ENCODE measurements around a stretch of chr13.

DNA sequence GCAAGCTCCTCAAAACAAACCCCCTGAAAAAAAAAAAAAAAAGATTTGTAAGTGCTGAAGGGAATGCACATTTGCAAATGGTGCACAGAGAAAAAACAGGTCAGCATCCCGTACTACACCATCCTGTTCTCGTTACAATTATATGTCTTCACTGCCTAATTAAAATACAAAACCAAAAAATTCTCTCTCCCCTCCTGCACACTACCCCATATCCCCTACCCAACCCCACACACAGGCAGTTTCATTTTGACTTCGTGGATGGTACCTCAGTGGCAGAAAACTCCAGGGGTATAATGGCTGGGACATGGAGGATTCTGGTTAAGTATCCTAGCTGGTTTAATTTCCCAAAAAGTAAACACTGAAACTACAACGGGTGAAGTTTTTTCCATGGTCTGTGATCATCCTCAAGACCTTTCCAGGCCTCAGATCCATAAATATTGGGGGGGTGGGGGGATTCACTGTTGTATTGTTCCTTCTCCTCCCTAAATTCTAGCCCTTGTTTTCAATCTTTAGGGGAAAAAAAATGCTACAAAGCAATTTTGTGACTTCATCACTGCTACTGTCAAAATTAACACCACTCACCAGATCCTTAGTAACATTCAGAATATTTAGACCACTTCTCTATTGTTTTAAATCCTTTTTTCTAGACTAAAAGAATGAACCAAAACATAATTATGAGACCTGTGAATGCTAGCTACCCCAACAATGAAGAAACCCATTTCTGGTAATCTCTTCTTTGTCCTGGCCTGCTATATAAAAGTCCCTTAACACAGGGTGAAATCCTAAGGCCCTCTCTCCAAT, 61.6 kb downstream of the STK24 start:
- PRO-cap: unidirectional peak, minus-strand start at position 131 of the sequence
- RAMPAGE, long total RNA, 4 experiments: no peak in any of the 4 experiments

DNA sequence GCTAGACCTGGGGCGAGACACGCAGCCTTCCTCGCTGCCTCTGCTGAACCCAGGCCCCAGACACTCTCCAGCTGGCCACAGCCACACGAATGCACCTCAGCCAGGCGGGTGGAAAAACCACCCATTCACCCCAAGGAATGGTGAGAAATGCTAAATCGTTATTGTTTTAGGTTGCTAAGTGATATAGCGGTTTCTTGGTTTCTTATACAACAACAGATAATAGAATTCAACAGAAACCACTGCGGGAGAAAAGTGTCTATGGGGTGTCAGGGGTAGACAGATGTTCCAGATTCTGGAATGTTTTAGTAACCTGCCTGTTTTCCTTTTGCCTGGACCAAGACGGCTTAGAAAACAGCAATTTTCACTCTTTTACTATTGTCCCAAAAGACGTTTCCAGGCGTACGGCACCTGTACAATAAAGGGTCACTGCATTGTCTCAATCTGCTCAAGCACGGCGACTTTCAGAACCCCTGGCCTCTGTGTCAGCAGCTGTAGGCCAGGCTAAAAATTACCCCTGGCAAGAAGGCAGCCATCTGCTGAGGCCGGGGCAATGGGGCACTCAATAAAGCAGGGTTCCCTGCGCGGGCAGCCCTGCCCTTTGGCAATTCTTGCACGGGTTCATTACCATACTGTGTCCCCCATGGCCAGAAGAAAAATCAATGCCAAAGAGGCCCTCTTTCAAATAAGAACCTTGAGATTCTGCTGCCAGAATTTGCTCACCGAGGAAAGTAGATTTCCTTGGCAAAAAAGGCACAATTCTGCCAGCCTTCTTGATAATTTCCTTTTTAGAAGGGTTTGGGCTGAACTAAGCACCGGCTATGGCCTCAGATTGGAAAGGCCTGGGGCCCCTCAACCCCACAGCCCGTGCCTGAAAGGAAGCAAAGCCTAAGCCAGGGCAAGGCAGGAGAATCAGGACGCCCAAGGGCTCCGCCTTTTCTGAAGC, 52.2 kb downstream of the STK24 start:
- PRO-cap: no peak
- RAMPAGE, long total RNA, 4 experiments: no peak in any of the 4 experiments

- PRO-cap: no peak
- RAMPAGE, long total RNA, 4 experiments: no peak in any of the 4 experiments
Measured at GRCh38 chr13:98525830-98526883, 50.8 kb downstream of the STK24 start.

GRCh38 chr13:98541126-98542090, 35.5 kb downstream of the STK24 start:
- PRO-cap: unidirectional peak, minus-strand start at chr13:98541407
- RAMPAGE, long total RNA, 4 experiments: no peak in any of the 4 experiments

- PRO-cap: no peak
- RAMPAGE, long total RNA, 4 experiments: no peak in any of the 4 experiments
Measured at GRCh38 chr13:98892536-98893054, 85.3 kb downstream of the DOCK9 start.

DNA sequence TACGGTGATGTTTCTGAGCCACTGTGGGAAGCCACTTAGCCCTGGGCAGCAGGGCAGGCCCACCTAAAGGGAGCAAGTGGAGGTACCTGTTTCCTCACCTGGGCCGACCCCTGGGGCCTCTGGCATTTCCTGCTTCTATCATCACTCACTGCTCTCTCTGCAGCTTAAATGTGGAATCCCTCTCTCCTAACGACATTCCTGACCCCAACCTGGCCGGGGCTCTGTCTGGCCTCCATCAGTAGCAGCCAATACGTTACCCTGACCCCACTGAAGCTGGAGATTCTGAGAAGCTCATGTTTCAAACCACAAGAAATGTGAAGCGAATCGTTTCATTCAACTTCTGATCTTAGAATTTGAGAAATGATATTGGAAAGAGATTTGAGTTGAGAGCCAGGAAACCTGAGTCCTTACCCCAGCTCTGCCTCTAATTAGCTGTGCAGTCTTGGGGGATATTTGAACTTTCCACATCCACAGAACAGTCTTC, 39.9 kb downstream of the DOCK9 start:
- PRO-cap: no peak
- RAMPAGE, long total RNA, 4 experiments: no peak in any of the 4 experiments

DNA sequence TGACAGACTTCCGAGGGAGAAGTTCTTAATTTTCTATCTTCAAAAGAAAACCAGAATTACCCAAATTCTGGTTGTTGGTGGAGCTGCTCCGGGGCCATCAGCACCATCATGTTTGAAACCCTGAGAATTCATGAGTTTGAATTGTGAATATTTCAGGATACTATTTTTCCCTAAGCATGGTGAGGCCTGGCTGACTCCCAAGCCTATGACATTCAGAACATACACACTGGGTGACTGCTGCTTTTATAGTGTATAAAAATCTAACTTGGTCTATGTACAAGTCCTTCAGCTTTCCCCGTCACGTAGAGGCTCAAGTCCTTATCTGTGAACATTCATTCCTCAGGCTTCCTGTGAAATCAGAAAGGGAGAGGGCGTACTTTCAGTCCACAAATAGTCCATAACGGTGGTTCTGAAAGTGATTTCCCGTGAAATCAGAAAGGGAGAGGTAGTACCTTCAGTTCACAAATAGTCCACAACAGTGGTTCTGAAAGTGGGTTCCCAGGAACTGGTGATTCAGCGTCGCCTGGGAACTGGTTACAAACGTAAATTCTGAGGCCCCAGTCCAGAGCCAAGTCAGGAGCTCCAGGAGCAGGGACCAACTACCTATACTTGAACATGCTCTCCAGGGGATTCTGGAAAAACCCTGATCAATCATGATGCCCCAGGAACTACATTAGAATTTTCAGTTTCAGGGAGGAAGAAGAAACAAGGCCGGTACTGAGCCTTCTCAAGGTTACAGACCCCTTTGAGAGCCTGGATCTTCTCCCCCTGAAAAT, 17.5 kb downstream of the DOCK9 start:
- PRO-cap: no peak
- RAMPAGE, long total RNA, 4 experiments: no peak in any of the 4 experiments

GRCh38 chr13:98970221-98970859, 7.5 kb downstream of the DOCK9 start:
- PRO-cap: bidirectional peak, plus-strand start at chr13:98970645, minus-strand start at chr13:98970531
- RAMPAGE, long total RNA, 4 experiments: no peak in any of the 4 experiments

DNA sequence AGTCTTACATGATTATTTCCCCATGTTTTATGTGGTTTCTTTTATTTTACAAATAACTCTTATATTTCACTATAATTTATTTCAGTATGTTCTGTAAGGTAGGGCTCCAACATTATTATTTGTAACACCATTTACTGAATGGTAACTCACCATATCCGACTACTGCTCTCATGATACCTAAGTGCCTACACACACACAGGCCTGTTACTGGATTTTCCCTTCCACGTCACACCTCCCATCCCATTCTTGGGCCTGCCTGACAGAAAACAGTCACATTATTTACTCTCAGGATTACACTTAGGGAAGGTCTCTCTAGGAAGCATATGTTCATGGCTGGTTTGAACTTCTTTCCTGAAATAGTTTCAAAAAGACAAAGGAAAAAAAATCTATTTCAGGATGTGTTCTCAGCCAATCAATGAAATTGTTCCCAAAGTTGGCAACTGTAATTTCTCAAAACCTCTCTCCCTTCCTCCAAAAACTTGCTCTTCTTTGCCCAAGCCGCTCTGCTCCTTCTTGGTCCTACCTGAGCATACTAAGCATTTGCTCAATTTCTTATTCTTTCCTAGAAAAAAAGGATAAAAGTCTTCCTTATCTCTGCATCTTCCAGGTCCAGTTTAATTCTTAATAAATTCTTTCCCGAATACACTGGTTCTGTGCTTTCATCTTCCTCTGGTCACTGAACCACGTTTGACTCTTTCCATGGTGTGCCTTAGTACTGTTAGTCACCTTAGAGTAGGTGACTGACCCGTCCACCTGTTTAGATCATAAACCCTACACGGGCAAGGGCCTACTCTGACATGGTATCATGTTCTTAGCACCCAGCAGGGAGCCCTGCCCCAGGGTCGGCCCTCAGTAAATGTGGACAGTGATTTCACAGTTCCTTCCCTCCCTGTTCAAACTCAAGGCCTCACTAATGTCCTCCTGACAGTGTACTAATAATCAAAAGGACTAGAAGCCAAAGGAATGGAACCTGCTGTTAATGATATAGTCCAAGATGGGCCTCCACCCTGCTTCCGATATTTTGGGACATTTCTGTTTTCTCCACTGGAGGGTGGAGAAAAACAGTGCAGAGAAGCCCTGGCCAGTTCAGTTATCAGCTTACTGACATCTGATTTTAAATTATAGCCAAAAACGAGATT, 102.6 kb upstream of the DOCK9 start:
- PRO-cap: no peak
- RAMPAGE, long total RNA, 4 experiments: no peak in any of the 4 experiments

DNA sequence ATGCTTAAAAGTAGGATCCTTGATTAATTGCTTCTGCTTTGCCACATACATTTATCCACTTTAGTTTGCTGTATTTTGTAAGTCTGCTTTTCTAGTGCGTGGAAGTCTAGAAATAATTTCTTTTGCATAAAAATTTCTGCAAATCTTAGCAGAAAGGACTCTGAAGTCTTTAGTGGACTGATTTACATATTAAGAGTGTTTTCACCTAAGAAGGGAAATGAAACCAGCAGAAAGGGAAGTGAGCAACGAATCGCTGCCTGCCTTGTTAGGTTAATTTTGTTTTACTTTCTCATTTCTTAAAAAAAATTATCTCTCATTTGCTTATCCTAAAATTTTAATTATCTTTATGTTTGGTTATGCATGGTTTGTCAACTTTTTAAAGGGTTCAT, 721 bp upstream of the GPR18 start:
- PRO-cap: no peak
- RAMPAGE, long total RNA, 4 experiments: no peak in any of the 4 experiments

- PRO-cap: no peak
- RAMPAGE, long total RNA, 4 experiments: no peak in any of the 4 experiments
Measured at GRCh38 chr13:99311064-99312207, 4.2 kb upstream of the GPR183 start.

DNA sequence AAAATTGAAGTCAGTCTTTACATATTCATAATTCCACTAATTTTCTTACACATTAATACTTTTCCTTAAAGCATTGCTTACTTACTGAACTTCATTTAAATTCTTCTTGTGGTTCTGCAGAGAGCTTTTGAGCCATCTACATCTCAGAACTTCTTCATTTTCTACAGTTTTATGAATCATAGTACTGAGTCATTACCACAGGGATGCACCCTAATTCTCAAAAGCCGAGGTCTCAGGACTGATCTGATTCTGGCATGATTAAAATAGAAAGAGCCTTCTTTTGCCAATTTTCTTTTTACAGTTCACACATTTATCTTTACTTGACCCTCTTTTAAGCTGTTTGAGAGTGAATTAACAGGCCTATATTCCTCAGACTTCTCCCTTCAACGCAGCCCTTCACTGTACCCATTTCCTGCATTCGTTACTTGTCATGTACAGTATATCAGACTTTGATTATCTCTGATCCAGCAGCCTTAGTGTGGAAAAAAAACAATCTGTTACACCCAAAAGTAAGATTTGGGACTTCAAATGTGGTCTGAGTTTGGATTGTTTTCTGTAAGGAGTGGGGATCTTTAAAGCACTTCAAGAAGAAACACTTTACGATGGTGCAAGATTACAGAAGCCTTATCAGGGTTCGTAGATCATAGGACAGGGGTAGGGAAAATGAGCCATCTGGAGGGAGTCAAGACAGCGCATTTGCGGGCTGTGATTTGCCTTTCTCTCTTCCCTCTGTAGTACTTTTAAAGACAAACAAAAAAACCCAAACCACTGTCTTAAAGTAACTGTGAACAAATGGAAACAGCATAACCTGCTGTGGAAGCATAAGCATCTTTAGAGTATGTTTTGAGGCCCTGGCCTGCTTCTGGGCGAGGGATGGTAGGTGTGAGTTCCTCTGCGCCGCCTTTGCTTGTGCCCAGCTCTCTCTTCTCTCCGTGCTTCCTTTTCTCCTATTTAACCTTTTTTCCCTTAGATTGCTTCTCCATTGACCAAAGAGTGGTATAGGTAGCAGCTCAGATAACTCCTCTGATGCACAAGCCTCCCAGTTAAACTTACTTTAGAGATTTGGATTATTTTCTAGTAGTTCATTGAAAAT, 15.3 kb upstream of the GPR183 start:
- PRO-cap: no peak
- RAMPAGE, long total RNA, 4 experiments: no peak in any of the 4 experiments

DNA sequence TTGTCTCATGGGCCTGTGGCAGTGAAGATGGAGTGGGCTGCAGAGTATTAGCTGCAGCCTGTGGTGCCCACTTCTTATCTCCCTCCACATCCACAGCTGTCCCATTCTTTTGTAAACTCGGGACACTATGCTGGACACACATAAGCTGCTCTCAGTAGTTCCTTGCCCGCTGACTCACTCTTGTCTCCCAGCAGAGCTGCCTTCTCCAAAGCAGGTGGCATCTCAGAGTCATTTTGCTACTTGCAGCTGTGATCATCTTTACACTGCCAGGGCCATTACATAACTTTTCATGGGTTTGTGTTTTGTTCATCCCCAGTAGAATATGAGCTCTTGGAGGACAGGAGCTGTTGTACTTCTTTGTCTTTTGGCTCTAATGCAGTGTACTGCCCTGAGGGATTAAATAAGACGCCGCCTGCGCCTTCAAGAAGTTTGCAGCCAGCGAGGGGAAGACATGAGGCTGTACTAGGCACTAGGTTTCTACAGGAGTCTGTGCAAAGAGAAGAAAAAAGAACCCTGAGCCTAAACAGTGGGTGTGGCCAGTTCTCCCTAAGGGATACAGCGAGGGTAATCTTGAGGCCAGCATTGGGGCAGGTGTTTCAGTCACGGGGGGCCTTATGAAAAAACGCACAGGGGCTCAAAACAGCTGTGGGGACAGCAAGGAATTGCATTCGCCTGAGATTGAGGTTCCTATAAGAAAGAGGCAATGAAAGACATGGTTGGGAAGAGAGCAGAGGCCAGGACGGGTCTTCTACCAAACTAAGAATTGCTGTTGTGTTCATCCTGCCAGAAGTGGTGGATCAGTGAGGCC, 40.8 kb upstream of the GPR183 start:
- PRO-cap: no peak
- RAMPAGE, long total RNA, 4 experiments: no peak in any of the 4 experiments

- PRO-cap: unidirectional peak, minus-strand start at chr13:99502205
- RAMPAGE, long total RNA, 4 experiments: no peak in any of the 4 experiments
Measured at GRCh38 chr13:99501909-99502455, 710 bp downstream of the TM9SF2 start.

- PRO-cap: no peak
- RAMPAGE, long total RNA, 4 experiments: no peak in any of the 4 experiments
Measured at GRCh38 chr13:99524355-99524720, 23.1 kb downstream of the TM9SF2 start.

DNA sequence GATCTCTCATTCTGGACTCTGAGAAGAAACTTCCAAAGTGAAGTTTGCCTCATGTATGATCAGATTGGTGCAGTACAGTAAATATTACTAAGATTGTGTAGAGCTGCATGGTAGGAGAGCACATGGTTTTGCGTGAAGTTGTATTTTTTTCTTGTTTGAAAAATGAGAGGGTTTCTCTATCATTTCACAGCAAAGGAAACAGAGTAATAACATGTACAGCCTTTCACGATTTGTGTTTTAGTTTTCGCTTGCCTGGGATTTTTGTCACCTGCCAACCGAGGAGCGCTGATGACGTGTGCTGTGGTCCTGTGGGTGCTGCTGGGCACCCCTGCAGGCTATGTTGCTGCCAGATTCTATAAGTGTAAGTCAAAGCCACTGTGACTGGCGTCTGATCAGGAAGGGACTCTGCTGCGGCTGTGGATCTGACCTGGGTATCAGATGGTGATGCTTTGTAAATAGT, 45.5 kb downstream of the TM9SF2 start:
- PRO-cap: no peak
- RAMPAGE, long total RNA, 4 experiments: no peak in any of the 4 experiments

- PRO-cap: unidirectional peak, minus-strand start at chr13:99658361; unidirectional peak, minus-strand start at chr13:99658564
- RAMPAGE, long total RNA, 4 experiments: no peak in any of the 4 experiments
Measured at GRCh38 chr13:99657693-99659033, 51.7 kb downstream of the CLYBL start.

- PRO-cap: no peak
- RAMPAGE, long total RNA, 4 experiments: no peak in any of the 4 experiments
Measured at GRCh38 chr13:99661719-99662212, 55.3 kb downstream of the CLYBL start.

DNA sequence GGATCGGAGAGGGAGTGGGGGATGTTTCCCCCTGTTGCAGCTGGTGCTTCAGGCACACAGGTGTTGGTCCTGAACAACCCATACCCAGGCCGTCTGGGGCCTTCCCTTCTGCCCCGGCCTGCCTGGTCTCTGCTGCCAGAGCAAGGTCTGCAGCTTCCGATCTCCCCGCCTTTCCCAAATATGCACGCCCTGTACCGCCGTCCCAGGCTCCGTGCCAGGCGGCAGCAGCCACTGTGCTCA, 48.6 kb downstream of the ZIC5 start:
- PRO-cap: no peak
- RAMPAGE, long total RNA, 4 experiments: no peak in any of the 4 experiments

DNA sequence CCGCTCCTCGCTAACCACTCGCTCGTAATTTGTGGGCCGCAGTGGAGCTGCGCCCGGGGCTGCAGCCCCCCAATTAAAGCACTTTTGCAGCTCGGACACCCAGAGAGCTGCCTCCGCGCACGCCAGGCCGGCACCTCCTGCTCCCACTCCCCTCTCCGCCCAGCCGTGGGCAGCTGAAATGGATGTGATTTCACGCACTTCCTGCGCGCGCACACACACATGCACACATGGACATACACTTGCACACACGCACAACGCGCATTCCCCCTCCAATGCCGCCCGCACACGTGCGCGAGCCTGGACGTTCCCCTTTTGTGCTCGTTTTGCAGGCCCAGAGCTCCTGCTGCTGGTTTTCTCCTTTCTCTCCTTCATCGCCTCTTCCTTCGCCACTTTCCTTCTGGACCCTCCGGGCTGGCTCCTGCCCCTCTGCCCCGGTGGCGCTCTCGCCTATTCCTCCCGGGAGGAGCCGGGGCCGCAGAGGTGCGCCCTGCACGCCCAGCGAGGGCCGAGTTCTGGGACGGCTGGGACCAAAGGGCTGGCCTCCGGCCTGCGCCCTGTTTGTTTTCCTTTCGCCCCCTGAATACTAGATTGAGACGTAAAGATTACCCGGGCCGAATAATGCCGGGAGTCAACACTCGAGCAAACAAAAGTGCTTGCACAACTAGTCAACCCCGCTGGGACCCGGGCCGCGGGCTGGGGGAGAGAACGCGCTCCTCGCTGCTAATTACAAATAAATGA, 15.3 kb downstream of the ZIC5 start:
- PRO-cap: no peak
- RAMPAGE, long total RNA, 4 experiments: no peak in any of the 4 experiments

All from esophagus squamous epithelium (tissue), 4 donors.